GM12892 (cell line): ENCODE measurements around a stretch of chr3.

DNA sequence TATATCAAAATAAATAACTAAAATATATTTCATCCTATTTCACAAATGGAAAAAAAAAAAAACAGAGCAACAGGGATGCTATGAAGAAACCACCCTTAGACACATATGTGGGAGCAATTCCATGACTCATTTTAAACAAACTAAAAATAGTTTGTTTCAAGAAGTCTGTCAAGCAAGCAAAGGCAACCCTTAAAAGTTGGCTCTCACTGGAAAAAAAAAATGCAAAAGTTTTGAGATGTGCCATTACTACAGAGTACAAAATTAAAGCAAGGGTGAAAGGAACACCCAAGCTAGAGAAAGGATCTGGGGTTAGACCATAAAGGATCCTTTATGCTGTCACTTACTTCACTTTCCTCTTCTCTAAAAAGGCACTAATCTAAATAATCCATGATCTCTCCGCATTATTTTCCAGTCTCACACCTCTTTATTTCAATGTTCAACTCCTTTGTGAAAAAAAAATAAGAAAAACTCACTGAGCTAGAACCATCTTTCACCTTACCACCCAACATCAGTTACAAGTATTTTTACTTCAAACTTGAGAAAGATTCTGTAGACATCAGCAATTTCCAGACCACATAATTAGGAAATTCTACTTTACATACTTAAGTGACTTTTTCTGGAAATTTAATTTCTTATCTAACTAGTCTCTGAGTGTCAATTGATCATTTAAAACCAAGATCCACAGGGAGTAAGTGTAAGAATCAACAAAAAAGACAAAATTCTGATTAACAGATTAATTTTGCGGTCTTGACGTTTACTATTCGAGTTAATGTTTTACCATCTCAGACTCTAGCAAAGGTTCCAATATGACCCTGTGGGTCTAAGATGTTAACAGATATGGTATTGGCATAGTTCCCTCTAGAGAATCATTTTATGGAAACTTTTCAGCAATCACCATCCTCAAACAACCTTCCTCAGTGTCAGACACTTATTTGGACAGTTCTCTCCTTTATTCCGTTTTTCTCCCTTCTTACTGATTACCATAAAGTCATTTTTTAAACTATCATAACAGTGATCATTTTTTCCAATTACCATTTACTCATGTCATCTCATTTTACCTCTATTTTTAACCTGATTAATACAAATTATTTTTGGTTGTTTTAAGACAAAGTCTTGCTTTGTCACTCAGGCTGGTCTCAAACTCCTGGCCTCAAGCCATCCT, 5.2 kb downstream of the ATP13A3 start:
- RRBS: no CpG with 5 or more reads among the region's 5 CpGs

DNA sequence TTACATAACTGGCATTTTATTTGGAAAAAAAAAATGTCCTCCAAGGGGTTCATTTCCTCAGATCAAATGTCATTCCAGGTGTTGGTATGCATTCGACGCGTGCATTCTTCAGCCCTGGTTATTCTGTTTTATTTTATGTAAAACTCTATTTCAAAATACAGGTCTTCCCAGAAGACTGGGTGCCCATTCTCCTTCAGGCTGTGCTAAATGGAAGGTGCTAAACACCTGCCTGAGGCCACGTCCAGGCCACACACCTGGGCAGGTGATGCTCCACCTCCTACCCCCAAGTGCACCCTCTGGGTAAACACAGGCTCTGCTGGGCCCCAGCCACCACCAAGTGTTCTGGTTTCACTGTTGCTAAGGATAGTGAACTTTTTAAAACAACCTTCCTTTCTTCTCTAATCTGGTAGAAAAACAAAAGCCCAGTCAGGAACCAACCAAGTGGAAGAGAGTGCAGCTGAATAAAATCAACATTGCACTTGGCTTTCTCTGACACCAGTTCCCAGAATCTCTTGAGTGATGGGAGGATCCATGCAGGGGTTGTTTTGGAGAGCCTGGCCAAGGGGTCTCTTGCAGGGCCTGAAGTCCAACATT, 26.0 kb upstream of the ATP13A3 start:
- RRBS: no CpG with 5 or more reads among the region's 4 CpGs

DNA sequence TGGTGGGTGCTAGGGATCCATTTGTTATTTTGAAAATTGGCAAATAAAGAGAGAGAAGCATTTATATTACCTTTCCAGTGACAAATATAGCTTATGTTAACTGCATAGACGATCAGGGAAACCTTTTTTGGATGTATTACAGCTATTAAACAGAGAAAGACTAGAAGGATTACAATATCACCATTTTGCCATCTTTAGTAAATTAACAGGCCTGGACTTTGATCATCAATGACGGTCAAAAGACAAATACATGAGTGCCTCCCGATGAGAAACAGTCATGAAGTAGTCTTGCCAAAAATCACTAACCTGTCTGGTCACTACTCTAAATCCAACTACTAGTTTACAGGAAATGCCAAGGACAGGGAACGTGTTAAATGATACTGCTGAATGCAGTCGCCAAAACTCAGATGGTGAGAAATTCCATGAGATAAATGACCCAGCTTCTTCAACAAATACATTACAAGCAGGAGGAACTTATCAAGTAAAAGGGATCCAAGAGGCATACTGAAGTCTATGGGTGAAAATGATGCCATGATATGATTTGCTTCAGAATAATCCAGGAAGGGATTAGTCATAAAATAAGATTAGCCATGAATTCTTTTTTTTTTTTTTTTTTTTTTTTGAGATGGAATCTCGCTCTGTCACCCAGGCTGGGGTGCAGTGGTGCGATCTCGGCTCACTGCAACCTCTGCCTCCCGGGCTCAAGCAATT, 35.8 kb upstream of the ATP13A3 start:
- RRBS: no CpG with 5 or more reads among the region's 9 CpGs

DNA sequence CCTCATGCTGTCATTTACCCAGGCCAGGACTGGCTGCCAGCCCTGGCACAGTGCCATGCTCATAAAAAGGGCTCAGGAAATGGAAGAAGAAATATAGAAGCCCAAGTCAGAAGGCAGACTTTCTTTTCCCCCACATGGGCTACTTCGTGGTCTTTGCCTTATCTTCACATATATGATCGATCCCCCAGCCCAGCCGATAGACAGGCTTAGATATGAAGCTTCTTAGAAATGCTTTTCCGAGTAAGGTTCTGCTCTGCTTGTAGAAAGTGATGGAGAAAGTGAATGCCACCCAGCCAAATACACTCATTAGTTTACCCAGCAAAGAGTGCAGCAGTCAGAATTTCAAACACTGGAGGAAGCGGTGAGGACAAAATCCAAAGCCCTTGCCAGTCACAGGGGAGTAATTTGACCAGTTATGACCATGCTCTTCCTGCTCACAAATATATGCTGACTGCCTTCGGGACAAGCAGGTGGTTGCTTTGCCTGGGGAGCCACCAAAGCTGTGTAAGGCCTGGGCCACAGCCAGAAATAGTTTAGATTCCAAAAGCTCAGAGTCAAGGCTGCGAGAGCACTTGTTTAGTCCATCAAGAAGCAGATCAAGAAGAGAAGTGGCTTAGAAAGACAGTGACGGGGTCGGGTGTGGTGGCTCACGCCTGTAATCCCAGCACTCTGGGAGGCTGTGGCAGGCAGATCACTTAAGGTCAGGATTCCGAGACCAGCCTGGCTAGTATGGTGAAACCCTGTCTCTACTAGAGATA, 50.9 kb upstream of the ATP13A3 start:
- RRBS: no CpG with 5 or more reads among the region's 11 CpGs

DNA sequence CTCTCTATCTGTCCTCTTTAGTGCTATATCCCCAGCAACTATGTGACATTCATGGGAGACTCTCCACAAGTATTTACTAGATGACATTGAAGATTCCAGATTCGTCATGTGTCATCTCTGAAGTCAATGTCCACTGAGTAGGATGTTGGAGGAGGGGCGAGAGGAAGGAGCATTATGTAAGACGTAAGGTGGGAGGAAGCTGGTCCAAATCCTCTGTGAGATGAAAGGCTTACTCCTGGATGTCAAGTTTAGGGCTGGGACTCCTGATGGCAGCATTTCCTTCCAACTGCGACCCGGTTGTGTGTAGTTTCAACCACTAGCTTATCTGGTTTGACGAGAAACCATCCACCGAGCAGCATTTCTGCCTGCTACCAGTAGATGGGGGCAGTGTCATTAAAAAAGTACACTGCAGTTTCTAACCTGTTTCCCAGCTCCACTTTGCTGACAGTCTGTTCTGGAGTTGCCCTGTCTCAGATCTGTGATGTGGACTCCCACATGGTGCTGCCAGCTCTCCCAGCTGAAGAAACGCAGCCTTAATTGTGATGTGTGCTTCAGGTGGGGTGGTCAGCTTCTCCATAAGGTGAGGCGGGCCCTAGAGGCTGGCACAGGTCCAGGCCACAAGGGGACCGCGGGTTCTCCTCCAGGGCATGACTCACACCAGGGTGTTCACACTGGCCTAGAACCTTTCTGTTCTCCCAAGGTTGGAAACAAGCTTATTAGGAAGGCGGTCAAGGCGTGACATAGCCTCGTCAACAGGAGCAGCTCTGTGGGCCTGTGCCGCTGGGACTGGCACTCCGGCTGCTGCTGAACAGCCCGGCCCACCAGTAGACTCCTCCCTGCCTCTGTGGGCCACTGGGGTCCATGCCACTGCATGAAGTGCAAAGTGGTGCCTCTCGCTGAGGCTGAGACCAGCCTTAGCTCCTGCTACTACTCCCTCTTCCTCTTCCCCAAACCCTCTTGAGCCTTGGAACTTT, 3.0 kb upstream of the FAM43A start:
- RRBS: no CpG with 5 or more reads among the region's 18 CpGs

- RRBS: no CpG with 5 or more reads among the region's 3 CpGs
These were observed 37.0 kb downstream of the FAM43A start for GRCh38 chr3:194722670-194723188.

GRCh38 chr3:194824583-194825172, 139.0 kb downstream of the FAM43A start:
- RRBS: no CpG with 5 or more reads among the region's 18 CpGs

DNA sequence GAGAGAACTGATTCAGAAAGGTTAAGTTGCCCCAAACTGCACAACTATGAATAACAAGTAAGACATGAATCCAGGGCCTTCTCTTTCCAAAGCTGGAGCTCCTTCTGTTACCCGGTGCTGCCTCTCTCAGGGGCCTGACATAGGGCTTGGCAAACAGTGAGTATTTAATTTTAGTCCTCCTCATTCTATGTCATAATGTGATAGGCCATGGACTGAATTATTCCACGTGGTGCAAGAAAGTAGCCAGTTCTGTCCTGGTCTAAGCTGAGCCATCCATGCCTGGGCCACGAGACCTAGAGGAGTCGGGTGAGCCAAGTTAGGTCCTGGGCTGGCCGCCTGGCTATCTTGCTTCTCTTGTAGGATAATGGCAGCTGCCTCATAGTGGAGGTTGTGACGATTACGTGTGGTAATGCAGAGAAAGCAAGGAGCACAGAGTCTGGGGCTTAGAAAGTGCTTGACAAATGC, 170.6 kb downstream of the FAM43A start:
- RRBS: no CpG with 5 or more reads among the region's 7 CpGs

DNA sequence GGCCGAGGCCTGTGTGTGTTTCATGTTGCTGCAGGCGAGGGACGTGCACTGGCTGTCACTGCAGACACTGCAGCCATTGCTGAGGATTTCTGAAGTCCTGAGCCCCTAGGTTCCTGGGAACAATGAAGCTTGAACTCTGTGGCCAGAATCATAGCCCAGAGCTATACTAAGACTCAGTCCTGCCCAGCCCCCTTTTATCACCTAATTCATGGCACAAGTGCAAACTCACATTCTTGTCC, 184.9 kb downstream of the FAM43A start:
- RRBS: no CpG with 5 or more reads among the region's 3 CpGs

- RRBS: no CpG with 5 or more reads among the region's 6 CpGs
These were observed 185.1 kb downstream of the FAM43A start for GRCh38 chr3:194870871-194871151.

DNA sequence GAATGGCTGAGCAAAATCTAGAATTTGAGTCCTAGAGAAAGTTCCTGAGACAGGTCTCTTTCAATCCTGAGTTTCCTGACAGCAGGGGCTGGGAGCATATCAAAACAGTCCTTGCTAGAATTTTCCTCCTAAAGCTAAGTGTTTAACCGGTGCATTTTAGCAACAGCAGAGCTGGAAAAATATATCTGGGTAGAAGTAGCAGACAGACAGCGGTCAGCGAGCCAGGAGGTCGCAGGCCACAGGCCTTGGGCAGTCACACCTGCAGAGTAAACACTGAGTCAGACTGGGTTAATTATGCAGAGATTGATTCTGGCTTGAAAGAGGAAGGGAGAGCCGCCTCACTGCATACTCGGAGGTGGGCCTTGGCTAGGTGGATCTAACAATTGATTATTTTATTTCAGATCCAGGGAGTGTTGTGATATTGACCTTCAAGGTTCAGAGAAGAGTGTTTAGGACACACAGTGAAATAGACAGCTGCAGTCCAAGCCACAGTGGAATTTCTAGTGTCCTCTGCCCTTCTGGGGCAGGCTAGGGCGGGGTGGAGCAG, 237.5 kb downstream of the XXYLT1 start:
- RRBS: no CpG with 5 or more reads among the region's 7 CpGs

DNA sequence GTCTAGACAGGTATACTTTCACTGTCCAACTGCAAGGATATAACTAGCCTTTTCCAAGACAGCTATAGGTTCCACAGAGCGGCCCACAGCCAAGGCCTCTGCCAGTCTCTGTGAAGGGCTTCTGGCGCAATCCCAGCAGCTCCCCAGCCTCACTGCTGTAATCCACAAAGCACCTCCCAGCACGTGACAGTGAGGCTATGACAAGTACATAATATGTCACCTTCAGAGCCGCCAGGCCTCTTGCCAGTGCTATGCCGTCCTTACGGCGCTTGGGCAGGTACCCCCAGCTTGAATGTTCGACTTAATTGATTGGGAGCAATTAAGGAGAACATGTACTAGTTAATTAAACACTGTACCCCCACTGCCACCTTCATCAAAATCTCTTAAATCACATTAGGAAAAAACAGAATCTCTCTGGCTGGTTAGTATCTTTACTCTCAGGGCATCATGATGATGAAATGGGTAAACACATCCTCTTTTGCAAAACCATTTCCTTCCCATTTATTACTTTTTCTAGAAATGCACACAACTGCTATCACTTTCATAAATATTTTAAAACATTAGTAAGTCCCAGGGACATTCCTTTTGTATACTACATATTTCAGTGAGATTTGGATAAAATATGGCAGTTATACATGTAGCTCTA, 169.9 kb downstream of the XXYLT1 start:
- RRBS: no CpG with 5 or more reads among the region's 8 CpGs

GRCh38 chr3:195153256-195154124, 117.5 kb downstream of the XXYLT1 start:
- RRBS: no CpG with 5 or more reads among the region's 16 CpGs

DNA sequence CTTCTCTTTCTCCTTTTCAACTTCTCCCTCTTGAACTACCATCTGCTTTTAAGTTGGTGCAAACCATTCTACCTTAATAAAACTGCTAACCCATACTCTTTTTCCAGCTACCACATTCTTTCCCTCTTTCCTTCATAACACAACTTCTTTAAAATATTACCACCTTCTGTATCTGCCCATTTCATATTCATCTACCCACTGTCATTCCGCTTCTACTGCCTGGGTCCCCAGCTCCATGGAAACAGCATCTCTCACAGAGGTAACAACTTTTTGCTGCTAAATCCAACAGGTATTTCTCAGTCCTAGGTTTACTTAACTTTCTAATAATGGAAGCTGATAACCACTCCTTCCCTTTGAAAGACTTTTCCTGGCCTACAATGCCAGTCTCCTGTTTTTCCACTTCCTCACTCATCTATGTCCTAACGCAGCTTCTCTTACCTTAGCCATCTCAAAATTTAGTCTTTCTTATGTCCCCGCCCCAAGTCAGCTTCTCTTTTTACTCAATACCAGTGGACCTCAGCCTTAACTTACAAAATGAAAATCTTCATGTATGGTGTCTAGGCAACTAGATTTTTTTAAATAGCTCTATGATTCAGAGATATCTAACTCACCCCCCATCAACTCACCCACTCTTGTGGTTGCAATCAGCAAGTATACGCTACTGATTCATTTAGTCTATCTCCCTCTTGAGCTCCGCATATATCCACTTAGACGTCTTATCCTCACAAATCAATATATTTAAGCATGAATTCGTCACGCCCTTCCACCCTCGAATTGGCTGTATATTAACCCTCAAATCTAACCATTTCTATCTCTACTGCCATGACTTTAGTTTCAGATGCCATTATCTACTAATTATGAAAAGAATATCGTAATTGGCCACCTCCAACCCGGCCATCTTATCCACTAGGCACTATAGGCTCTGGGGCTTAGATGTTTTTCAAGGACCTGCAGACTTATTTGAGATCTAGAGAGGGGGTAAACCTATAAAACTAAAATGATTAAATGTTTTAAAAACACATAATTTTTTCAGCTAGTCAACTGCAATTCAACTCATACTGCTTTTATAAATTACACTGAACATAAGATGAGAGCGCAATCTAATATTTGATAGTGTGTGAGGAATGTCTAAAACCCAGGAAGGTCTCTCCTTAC, 58.9 kb upstream of the XXYLT1 start:
- RRBS: no CpG with 5 or more reads among the region's 12 CpGs

- RRBS: no CpG with 5 or more reads among the region's 11 CpGs
These were observed 24.6 kb downstream of the ACAP2 start for GRCh38 chr3:195418056-195418870.

- RRBS: no CpG with 5 or more reads among the region's 2 CpGs
These were observed 5.2 kb downstream of the PPP1R2 start for GRCh38 chr3:195537967-195538375.

DNA sequence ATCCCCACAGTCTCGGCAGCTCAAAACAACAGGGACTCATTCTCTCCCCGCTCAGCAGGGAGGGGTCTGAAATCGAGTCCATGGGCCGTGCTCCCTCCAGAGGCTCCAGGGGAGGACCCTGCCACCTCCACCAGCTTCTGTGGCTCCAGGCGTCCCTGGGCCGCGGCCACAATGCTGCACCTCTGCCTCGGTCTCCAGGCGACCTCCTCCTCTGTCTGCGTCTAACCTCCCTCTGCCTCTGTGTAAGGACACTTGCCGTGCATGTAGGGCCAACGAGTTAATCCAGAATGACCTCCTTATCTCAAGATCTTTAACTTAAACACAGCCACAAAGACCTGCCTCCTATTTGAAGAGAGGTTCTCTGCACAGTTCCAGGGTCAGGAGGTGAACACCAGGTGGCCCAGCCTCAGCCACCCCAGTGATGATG, 46.6 kb upstream of the APOD start:
- RRBS: no CpG with 5 or more reads among the region's 12 CpGs

DNA sequence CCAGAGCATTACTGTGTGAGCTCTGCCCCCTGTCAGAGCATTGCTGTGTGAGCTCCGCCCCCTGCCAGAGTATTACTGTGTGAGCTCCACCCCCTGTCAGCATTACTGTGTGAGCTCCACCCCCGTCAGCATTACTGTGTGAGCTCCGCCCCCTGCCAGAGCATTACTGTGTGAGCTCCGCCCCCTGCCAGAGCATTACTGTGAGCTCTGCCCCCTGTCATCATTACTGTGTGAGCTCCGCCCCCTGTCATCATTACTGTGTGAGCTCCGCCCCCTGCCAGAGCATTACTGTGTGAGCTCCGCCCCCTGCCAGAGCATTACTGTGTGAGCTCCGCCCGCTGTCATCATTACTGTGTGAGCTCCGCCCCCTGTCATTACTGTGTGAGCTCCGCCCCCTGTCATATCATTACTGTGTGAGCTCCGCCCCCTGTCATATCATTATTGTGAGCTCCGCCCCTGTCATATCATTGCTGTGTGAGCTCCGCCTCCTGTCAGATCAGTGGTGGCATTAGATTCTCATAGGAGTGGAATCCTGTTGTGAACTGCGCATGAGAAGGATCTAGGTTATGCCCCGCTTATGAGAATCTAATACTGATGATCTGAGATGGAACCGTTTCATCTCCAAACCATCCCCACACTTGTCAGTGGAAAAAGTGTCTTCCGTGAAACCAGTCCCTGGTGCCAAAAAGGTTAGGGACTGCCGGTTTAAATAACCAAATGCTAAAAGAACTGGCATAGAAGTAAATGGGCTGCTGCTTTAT, 33.4 kb upstream of the MUC20 start:
- RRBS: no CpG with 5 or more reads among the region's 19 CpGs

GRCh38 chr3:195713248-195713497, 7.6 kb upstream of the MUC20 start:
- RRBS: no CpG with 5 or more reads among the region's 4 CpGs

- RRBS: 11% methylated on average over 14 of the region's 31 CpGs
These were observed 27.0 kb downstream of the MUC20 start for GRCh38 chr3:195747736-195748256.